Endothelial cell (in vitro differentiated cells): Measurements from ENCODE around the genes SMG5, GLMP, IQGAP3 and BCAN.

DNA sequence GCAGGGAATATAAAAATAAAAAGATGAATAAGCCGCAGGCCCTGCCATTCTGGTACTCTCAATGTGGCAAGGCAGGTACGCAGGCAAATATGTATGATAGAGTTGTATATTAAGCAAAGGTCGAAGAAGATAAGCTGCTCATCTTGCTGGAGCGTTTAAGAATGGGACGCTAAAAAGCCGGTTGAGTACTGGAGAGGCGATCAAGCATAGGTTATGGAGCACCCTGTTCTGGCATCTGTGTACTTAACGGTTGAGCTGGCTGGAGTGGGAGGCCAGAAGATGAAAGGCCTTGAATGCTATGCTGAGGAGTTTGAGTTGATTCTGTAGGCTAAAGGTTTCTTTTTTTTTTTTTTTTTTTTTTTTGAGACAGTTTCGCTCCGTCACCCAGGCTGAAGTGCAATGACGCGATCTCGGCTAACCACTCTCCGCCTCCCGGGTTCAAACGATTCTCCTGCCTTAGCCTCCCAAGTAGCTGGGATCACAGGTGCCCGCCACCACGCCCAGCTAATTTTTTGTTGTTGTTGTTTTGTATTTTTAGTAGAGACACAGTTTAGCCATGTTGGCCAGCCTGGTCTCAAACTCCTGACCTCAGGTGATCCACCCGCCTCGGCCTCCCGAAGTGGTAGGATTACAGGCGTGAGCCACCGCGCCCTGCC lies 793 bp upstream of the KHDC4 start:
- PRO-cap = unidirectional peak, minus-strand start at position 266 of the sequence

DNA sequence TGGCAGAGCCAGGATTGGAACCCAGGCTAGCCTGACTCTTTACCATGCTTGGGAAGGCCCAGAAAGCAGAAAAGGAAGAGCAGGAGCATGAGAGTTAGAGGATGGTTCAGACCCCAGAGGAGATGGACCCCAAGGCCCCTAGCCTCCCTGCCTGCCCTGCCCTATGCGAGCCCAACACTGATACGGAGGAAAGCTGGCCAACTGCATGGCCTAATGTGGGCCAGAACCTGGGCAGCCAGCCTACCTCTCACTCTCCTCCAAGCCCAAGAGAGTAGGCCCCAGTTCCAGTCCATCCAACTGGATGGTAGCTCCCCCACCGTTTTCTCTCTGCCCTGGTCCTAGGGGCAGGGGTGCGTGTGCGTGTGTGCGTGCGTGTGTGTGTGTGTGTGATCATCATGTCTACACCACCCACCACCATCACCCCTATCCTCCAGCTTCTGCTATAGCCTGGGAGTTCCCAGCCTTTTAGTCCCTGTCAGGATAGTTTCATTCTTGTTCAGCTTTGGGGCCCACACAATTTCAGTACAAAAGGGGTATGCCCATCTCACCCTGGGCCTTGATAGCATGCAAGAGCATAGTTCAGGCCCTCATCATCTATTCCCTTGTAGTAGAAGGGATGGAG lies 15.4 kb upstream of the MEX3A start:
- PRO-cap = no peak

GRCh38 chr1:156155622-156156799 lies 2.6 kb downstream of the SEMA4A start:
- PRO-cap = no peak

DNA sequence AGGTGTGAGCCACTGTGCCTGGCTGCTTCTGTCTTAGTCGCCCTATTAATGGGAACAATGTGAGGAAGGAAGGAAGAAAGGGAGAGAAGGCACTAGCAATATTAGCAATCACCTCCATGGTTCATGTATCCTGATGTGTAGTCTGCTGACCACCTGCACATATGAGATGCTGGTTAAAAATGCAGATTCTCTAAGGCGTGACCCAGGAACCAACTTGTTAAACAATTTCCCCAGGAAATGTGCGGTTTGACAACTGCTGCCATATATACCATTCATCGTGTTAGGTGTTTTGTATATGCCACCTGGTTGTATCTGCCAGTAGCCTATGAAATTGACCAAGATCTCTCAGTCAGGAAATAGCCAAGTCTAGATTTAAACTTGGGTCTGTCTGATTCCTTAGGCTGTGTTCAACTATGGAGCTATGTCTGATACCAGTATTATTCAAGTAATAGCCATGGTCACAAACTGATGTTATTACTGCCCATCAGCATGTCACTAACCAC lies 4.1 kb downstream of the SEMA4A start:
- PRO-cap = no peak

- PRO-cap = no peak
Observed at GRCh38 chr1:156199284-156199888, 5.5 kb downstream of the SLC25A44 start.

GRCh38 chr1:156246922-156247297 lies 946 bp downstream of the PAQR6 start:
- PRO-cap = no peak

- PRO-cap = no peak
Observed at GRCh38 chr1:156265565-156265916, 17.1 kb downstream of the SMG5 start.

DNA sequence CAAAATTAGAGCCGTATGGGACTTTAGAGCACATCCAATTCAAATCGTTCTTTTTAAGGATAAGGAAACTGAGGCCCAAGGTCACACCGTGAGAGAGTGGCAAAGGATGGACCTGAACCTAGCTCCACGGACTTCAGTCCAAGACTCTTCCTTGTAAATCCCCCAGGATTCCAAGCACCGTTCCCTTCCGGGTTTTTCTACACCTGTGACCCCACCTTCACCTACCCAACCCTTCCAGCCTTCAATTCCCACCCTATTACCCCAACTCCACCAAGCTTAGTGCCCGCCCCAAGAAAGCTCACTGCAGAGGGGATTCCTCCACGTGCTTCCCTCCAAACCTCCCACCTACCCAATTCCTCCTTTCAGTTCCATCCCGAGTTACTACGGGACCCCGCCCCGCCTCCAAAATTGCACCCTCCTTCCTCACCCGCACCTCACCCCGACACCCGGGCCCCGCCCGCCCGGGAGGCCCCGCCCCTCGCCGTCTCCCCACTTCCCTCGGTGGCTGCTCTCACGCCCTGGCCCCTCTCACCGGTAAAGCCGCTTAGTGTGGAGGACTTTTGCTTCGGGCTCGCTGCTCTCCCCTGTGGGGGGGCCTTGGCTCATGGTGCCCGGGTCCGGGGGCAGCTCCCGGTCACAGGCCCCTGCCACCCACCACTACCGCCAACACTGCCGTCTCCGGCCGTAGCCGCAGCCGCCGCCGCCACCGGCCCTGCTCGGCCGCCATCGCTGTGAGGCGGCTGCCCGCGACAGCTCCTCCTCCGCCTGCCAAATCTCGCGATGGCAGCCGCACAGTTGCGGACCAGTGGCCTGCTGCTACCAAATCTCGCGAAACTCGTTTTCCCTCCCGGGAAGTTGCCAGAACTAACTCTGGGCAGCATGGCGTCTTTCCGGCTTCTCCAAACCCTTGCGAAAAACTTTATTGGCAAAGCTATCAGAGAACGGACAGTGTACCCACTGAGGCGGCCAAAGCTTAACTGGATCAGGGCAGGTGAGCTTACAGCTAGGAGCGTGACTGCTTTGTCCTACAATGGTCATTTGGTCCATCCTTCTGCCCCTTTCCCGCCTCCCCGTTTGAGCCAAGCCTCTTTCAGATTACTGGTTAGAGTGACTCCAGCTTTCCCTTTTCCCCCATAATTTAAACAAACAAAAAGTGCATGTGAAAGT lies at the start of gene SMG5:
Gene SMG5 (minus strand): TSS at position 751 of the 1,167 bp plus-strand sequence.
- PRO-cap = bidirectional peak, plus-strand start at position 492 of the sequence, minus-strand start at position 354 of the sequence; bidirectional peak, plus-strand start at position 976 of the sequence, minus-strand start at position 733 of the sequence

GRCh38 chr1:156295494-156295866 lies at the start of gene GLMP:
Gene GLMP, minus strand, starts transcription at chr1:156295679.
- PRO-cap = bidirectional peak, plus-strand start at chr1:156295736, minus-strand start at chr1:156295671

DNA sequence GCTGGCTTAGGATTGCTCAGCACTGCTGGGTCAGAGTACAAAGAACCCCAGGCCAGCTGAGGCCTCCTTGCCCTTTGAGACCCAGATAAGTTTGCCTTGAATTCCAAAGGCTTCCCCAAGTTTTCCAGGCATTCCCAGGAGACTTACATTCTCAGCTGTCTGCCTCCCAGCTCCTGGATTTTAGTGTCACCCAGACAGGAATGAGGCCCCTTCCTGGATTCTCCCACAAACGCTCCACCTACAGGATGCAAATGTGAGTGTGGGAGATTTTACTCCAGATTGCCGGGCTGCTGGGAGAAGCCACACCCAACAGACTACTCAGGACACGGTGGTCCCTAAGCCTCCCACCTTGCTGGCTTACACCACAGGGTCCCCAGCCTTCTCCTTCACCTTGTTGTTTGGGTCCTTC lies 10.4 kb downstream of the RHBG start:
- PRO-cap = bidirectional peak, plus-strand start at position 272 of the sequence, minus-strand start at position 185 of the sequence

DNA sequence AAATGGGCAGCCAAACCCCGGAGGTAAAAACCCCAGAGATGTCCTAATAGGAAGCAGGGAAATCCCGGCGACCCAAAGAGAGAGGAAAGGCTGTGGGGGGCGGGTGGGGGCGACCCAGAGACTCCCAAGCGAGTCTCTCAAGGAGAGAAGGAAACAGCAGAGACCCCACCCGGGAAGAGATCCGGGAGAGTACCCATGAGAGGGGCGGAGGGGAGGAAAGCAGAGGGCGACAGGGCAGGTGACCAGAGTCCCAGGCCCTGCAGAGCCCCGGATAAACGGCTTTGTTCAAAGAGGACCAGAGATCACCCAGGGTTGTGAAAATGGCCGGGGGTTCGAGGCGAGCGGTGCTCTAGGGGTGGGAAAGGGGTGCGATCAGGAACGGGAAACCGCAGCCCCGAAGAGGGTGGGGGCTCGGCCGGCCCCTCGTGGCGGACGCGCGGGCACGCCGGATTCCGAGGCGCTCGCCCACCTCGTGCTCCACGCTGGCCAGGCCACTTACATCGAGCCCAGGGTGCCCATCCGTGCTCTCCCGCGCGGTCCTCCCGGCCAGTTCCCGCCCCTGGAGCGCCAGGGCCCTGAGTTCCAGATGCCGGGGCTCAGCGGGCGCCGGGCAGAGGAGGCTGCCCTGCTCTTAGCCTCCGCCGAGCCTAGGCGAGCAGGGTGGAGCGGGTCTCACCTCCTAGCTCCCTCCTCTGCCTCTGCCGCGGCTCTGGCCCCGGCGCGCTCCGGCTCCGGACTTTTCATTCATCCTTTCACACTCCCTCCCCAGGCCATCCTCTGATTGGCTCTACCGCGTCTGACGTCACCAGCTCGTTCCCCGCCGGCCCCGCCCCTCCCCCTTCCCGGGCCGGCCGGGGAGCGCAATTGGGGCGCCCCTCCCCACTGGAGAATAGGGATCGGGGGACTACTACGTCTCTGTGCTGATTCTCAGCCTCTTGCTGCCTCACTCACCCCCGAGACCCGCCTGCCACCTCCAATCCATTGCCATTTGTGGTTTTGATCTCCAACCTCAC lies 52.4 kb downstream of the RHBG start:
- PRO-cap = bidirectional peak, plus-strand start at position 196 of the sequence, minus-strand start outside the sequence; unidirectional peak, minus-strand start at position 711 of the sequence

DNA sequence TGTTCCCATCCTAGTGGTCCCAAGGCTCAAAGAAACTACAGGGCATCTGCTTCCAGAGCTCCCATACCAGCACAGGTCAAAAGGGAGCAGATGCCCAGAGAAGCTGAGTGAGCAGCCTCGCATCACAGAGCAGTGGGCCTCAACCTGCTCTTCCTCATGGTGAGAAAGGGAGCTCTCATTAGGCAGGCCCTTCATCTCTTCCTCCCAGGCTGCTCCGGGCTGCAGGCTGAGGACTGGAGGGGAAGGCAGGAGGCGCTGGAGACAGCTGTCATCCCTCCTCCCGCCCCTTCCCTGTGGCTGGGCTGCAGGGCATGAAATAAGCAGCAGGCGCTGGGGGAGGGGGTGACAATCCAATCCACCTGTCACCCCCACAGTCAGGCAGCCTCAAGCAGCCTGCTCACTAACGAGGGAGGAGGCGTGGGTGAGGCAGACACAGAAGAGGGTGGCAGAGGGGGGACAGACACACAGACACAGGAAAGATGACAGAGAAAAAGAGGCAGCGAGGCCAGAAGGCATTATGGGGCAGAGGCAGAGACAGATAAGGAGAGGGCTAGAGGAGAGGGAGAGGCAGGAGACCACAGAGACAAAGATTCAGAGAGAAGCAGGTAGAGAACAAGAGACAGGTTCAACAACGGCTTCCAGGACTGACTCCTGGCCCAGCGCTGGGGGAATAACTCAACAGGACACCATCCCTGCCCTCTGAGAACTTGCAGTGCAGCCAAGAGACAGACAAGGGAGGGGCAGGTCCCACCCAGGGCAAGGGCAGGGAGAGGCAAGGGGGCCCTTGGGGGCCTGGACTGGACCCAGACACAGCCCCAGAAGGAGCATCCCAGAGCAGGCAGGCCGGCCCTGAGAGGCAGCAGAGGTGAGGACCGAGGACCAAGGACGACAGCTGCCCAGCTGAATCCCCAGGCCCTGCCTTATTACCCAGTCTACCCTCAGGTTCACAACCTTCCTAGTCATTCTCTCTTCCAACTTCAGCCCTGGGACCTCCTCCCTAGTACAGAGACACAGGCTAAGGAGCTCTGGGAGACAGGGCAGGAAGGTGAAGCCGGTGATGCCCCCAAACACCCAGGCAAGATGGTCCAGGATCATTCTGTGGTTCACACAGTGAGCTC lies 11.3 kb downstream of the MEF2D start:
- PRO-cap = no peak

DNA sequence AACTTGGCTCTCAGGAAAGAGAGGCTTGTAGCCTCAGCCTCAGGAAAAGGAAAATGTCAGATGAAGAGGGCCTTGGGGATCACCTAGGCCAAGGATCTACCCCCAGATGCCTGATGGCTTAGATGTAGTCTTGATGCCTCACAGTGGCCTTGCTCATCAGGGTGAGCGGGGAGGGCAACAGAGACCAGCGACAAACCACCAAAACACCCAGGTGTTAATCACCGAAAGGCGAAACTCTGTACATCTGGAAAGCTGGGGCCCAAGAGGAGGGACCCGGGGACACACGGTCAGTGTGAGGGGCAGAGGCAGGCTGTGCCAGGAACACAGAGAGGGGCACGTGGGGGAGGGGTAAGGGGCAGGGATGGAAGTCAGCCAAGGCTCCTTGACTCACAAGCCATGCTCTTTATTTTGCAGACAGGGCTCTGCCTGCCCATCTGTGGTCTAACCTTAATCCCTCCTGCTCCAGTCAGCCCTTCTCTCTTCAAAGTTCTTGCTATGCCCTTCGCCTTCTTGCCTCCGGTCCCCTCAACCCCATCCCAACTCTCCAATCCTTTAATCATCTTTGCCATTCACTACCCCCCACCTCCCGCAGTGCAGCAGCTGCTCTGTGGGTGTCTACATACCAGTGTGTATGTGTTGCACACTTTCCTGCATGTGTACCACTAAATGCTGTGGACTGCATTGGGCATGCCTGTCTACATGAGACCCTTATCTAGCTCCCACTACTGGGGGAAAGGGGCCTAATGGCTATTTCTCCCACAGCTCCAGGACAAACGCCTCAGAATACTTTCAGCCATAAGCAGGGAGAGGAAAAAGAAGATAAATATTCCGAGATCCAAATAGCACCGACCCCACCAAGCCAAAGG lies 4.2 kb downstream of the MEF2D start:
- PRO-cap = no peak

GRCh38 chr1:156500856-156501317 lies 312 bp upstream of the MEF2D start:
- PRO-cap = bidirectional peak, plus-strand start at chr1:156501024, minus-strand start at chr1:156500775; bidirectional peak, plus-strand start at chr1:156501252, minus-strand start at chr1:156501256

DNA sequence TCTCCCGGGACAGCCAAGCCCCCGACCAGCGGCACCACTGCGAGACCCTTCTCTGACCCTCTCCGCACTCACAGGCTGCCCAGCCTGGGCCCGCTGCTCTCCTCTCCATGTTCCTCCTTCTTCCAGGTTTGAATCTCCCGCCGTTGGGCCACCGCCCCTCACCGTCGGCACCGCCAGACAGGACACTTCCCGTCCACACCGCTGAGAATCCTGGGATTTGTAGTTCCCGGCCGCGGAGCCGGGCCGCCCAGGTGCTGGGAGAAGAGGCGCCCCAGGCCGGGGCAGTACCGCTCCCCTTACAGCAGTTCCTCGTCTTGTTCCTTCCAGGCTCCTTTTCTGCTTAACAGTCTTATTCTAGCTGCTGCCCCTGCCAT lies at the start of gene IQGAP3:
Gene IQGAP3 (minus strand): TSS at position 145 of the 374 bp plus-strand sequence.
- PRO-cap = unidirectional peak, minus-strand start at position 130 of the sequence

DNA sequence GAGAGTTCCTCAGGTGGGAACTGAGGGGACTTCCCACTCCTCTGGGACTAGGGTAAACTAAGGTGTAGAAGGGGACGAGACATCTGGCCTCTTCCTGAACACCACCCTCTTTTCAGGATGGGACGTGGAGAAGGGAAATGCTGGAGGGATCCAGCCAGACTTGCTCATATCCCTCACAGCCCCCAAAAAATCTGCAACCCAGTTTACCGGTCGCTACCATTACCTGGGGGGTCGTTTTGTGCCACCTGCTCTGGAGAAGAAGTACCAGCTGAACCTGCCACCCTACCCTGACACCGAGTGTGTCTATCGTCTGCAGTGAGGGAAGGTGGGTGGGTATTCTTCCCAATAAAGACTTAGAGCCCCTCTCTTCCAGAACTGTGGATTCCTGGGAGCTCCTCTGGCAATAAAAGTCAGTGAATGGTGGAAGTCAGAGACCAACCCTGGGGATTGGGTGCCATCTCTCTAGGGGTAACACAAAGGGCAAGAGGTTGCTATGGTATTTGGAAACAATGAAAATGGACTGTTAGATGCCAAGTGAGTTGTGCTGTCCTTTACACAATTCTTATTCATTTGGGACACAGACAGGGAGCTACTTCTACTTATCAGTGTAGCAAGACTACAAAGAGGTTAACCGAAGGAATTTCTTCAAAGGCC lies 2.3 kb downstream of the NAXE start:
- PRO-cap = no peak

- PRO-cap = no peak
Observed at GRCh38 chr1:156607979-156608591, 11.1 kb upstream of the HAPLN2 start.

GRCh38 chr1:156638061-156638741 lies 3.7 kb upstream of the BCAN start:
- PRO-cap = no peak

DNA sequence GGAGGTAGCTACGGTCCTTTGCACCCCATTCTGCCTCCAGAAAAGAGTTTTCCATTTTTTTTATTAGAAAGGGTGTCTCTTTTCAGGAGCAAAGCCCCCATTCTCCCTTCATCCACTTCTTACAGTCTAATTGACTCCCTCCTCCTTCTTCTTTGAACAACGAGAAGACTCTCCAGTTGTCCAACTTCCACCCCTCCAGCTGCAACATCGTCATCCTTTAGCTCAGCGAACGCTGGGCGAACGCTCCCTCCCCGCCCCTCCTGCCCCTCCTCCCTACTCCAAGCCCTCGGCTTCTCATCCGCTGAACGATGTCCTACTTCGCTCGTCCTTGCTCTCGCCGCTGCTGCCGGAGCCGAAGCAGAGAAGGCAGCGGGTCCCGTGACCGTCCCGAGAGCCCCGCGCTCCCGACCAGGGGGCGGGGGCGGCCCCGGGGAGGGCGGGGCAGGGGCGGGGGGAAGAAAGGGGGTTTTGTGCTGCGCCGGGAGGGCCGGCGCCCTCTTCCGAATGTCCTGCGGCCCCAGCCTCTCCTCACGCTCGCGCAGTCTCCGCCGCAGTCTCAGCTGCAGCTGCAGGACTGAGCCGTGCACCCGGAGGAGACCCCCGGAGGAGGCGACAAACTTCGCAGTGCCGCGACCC lies at the start of gene BCAN:
Gene BCAN (plus strand): TSS at position 496 of the 636 bp plus-strand sequence.
- PRO-cap = no peak

DNA sequence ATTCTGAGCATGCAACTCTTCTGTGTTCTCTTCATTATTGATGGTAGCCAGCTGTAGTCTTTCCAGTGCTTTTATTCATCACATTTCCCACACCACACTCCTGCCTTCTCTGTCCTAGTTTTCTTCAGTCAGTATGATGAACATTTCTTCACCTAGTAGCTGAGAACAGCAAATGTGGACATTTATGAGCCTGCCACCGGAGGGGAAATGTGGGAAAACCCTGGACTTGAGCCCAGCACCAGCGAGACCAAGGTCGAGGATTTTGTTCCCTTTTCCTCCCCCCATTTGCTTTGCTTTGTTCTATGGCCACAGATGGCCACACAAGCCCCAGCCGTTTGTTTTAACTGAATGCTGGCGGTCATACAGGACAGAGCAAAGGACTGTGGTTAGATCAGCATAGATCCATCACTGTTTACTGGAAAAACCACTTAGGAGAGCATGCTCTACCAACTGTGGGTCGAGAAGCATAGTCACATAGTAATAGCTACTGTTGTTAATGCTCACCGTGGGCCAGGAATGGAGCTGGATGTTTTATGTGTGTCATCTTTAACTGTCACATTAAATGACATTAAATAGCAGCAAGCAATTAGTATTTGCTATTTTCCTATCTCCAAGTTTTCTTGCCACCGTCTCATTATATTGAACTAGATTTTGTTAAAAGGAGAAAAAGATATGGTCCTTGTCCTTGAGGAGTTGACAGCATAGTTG lies 20.8 kb downstream of the SH2D2A start:
- PRO-cap = no peak